HCT116 (cell line): ENCODE measurements around the genes TM4SF18 and GPR87.

GRCh38 chr3:149207258-149207827 is 14.3 kb downstream of the CP start:
- RRBS: no CpG with 5 or more reads among the region's 3 CpGs

DNA sequence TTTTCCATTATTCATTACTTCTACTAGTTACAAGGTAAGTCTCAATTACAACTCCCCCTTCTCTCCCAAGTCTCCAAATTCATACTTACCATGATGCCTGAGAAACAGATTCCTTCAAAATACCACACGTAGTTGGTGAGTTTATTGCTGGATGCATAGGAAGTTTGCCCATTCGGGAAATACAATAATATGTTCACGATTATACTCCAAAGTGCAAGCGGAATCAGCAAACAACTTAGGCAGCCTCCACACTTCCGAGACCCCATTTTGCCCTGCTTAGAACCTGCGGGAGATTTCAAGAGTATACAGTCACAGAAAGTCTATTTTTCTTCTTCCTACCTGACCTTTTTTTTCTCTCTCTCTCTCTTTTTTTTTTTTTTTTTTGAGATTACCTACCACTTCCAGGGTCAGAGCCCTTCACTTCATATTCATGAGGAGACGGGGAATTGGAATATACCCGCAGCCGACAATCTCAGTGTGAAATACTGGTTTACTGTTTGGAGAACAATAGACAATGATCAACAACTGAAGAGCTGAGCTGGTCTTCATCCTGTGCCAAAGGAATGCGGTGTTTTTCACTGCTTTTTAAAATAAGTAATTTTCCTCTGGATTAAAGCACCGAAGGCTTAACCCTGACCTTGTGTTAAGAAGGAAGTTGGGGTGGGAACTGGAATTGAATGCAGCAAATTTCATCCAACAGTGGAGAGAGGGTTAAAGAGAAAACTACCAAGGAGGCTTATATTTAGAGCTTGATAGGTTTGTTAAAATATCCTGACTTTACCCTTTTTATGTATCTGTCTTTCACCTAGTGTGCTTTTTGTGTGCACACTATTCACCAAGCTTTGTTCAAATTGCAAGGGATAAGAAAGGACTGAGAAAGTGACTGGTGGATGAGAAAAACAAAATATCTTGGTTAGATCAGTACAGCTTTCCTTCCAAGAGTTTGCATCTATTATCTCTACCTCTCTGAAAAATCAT is at the start of gene TM4SF18:
Gene TM4SF18, minus strand, starts transcription at position 520 of the 978 bp plus-strand sequence.
- RRBS: no CpG with 5 or more reads among the region's 11 CpGs

DNA sequence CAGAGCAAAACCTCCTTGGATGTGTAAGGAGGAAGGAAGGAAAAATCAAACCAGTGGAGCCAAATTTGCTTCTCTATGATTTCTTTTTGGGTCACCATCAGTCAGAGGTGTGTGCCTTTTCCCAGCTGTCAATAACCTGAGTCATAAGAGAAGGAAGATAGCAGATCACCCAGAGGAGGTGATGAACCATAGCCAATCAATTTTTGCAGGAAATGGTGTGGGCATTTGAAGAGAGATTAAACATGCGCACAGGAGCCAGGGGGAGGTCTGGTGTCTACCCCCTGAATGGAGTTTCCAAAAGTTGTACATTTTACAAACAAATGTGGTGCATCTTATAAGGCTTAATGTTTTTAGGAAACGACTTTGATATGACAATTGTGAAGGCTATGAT is 27.2 kb upstream of the TM4SF1 start:
- RRBS: no CpG with 5 or more reads among the region's 2 CpGs

DNA sequence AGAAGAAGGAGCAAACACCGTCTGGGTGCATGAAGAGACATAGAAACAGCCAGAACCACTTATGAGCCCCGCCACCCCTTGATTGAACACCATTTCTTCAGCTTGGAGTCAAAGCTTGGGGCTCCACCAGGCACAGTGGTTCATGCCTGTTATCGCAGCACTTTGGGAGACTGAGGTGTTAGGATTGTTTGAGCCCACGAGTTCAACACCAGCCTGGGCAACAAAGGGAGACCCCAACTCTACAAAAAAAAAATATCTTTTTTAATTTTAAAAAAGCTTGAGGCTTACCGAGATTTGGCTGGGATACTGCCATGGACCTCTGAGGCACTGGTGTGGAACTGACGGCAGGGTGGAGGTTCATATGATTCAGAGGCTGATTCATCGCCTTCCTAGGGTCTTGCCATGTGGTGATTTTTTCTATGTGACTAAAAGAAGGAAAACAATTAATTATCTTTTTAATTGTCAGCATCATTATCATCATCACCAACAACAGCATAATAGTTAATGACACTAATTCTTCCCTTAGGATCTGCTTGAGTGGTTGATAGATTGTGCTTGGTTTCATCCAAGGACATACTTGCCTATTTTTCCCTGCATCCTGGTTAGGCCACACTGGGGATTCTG is 85.1 kb downstream of the WWTR1 start:
- RRBS: no CpG with 5 or more reads among the region's 7 CpGs

GRCh38 chr3:149590643-149591058 is 67.2 kb downstream of the WWTR1 start:
- RRBS: no CpG with 5 or more reads among the region's 2 CpGs

DNA sequence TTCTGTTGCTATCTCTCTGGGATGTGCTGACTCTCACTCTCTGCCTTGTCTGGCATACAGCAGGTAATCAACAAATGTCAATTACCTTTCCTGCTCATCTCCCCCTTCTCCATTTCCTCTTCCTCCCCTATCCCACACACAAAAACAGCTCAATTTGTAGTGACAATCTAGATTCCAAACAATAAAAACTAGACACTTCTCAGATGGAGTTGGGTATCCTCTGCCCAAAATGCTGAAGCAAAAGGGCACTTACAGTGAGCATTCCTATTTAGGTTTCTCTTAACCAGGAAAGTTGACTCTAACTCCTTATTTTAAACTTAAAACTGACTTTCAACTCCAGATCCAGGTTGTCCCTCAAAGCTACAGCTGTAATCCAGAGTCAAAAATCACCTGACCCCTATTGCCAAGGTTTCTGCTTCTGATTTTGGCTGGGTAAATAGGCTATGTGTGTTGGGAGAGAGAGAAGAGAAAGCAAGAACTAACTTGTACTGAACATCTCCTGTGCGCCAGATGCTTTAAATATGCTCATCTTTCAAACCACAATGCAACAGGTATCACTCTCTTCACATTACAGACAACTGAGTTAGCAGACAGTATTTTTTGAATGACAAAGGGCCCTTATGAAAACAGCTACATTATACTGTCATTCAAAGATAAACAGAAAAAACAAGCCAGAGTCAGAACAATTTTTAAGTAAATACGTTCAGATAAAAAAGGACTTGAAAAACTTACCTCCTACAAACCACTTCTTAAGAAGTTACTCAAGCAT is 7.1 kb downstream of the WWTR1 start:
- RRBS: no CpG with 5 or more reads among the region's 2 CpGs

DNA sequence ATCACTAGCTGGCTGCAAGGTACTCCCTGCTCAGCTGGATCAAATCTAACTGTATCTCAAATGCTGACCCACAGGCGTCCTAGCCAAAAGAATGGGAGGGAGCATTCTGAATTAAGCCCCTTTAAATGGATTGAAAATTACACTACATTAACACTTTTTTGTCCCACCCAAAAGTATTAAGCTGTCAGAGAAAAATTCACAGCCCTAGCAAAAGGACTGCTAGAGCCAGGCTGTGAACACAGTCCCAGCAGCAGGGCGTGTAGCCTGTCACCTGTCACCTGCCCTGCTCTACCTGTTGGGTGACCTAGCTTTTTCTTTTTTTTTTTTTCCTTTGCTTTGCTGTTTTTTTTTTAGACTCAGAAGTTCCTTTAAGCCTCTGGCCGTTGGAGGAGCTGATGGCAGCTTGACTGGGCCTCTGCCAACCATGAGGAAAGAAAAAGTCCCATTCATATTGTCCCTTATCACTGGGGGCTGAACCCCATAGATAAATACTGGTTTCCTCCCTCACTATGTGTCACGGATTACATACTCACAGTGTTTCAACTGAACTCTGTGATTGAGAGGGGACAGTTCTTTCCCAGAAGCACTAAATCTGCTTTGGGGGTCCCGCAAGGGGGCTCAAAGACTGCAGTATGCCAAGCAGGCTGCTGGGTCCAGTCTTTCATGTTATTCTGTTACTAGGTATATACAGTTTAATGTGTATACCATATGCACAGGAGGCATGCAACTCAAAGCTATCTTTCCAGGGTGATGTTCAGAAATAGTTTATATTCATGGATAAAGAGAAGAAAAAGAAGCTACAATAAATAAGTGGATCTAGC is 93.4 kb upstream of the TSC22D2 start:
- RRBS: no CpG with 5 or more reads among the region's 5 CpGs

DNA sequence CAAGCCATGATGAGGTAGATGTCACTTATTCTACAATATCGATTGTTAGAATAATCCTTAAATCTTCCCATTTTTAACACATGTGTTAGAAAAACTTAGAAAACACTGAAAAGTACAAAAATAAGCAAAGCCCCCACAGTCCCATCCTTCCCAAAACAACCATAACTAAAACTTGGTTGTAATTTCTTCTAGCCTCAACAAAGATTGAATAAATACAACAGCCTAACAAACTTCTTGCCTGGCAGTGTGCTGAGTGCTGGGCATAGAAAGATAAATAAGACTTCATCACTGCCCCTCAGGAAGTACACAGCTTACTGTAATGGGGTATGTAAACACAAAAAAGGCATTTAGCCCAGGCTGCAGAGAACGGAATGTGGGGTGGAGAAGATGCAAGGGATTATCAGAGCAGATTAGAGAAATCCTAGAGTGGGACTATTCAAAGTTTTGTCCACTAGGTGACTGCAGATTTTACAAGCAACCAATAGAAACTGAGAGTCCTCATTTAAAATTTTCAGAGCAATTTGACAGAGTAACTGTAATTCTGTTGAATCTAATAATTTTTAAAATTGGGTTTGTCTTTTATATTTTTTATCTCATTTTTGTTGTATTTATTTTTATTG is 35.4 kb upstream of the TSC22D2 start:
- RRBS: no CpG with 5 or more reads among the region's 2 CpGs

- RRBS: no CpG with 5 or more reads among the region's 5 CpGs
These were observed 3.4 kb downstream of the TSC22D2 start for GRCh38 chr3:150411441-150411887.

DNA sequence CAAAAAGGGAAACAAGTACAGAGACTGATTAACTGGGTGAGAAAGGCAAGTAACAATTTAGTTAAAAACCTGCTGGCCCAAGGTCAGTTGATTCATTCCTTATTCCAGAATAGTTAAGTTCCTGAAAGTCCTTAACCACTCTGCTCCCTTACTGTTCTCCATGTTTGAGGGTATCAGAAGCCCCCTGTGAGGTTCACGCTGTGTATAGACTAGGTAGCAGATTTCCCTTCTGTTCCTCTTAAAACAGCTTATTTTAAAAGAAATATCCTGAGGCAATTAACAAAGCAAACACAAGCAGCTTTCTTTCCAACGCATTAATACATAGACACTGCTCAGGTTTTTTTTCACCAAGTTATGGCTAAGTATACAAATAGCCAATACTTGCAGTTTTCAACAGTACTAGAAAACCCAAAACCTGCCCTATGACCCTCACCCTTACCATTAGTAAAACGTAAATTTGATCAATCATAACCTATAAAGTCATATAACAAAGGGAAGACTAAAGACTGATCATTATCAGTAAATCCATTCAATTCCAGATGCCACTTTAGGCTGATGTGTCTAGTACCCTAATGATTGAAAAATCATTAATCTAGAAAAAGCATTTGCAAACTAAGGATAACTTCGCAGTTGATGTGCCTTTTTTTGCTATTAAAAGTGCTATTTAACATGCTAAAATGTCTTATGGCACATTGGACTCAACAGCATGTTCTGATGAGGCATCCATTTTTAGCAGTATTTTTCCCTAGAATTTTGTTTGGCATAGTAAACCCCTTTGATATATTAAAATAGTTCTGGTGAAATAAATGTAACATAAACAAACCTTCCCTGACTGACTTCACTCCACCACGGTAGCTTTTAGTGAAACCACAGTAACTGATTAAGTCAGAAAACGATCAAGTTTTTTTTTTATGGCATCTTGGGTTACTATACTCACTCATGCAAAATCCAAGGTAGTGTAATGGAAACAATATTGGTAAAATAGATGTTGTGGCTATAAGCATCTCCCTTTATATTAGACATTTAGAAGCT is 3.1 kb downstream of the SERP1 start:
- RRBS: no CpG with 5 or more reads among the region's 6 CpGs

- RRBS: no CpG with 5 or more reads among the region's 10 CpGs
These were observed 21.8 kb upstream of the ERICH6 start for GRCh38 chr3:150725470-150726041.

GRCh38 chr3:150741359-150742211 is 21.4 kb downstream of the SIAH2 start:
- RRBS: no CpG with 5 or more reads among the region's 7 CpGs

DNA sequence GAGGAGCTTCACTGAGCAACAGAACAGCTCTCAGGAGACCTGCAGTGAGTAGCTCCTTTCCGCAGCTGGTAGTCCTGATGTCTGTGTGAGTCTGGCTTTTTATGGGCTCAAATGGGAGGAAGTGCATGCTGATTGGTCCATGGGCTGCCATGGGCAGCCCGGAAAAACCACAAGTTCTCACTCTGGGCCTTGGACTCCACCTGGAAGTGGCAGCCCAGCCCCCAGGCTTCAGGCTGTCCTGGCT is 11.4 kb upstream of the SIAH2 start:
- RRBS: no CpG with 5 or more reads among the region's 2 CpGs

DNA sequence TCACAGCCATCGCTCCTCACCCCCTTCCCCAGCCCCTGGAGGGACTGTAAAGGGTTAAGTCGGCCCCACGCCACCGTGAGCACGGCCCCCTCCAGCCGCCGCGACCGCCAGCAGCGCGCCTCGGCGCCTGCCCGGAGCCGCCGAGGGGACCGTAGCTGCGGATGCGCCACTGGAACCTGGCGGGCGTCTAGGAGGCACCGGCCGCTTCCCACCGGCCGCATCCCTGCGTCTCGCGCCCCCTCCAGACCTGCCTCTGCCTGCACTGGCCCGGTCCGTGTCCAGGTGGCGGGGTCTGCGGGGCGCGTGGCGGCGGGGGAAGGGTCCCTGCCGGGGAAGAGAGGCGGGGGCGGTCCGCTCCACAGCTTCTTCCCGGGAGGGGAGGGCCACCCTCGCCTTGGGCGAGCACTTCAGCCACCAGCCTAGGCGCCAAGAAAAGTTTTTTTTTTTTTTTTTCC is 608 bp downstream of the MED12L start:
- RRBS: 3% methylated on average over 27 of the region's 44 CpGs

DNA sequence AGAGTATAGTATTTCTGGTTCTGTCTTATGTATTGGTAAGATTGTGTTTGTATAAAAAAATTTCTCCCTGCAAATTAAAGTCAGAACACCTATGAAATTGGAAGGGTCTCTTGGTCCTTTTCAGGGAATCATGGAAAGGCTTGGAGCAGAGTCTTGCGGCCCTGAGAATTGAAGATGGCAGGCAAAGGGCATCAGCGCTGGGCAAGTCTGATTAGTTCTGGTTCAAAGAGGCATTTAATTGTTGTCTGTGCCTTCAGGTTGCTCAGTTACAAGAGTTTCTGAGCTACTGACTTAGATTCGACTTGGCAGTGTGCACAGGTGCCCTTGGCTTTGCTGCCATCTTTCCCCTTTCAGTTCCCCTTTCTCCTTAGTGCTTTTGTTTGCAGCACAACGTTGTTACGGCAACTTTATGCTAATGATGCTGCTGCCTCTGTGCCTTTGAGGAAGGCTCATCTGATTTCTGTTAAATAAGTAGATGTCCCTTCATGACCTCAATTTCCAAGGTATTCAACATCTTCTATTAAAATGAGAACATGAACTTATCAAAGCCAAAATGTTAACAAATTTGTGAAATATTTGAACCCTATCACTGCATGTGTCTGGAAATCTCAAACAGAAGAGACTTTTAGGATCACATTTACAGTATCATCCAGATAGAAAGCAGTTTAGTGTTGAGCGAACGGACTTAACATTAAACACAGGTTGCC is 12.4 kb downstream of the P2RY14 start:
- RRBS: no CpG with 5 or more reads among the region's 7 CpGs

DNA sequence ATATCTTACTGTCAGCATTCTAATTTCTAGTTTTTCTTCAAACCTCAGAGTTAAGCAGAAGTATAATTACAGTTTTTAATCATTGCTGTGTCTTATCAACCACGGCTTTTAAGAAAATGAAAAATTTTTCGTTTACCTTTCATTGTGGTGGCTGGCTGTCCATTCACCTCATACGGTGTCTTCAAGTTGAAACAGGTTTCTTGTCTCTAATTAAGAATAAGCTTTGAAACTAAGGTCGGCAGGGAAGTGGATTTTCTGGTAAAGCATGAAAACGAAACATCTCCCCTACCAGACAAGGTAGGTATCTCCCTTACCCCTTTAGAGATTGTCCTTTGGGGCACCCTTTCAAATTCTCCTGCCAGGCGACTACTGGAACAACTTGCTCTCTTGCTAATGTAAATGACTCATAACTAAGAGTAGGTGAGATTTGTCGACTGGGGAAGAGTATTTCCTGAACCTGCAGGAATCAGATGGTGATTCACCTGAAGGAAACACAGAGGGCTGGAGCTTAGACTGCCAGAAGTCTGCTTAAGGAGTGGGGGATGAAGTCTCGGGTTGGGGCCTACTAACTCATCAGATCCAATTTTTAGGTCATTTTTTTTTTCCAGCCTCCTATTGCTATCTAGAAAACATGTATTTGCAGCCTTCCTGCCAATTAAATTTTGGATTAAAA is at the start of gene GPR87:
Gene GPR87, minus strand, starts transcription at position 371 of the 673 bp plus-strand sequence.
- RRBS: no CpG with 5 or more reads among the region's 8 CpGs

GRCh38 chr3:151346245-151346551 is 16.8 kb upstream of the P2RY13 start:
- RRBS: no CpG with 5 or more reads among the region's 2 CpGs